Prostate gland (tissue), 2 donors: ENCODE measurements around a stretch of chr2.

- PRO-cap: no peak
- RAMPAGE, long total RNA, 2 experiments: no peak in any of the 2 experiments
Measured at GRCh38 chr2:69356-70169, 23.3 kb upstream of the FAM110C start.

DNA sequence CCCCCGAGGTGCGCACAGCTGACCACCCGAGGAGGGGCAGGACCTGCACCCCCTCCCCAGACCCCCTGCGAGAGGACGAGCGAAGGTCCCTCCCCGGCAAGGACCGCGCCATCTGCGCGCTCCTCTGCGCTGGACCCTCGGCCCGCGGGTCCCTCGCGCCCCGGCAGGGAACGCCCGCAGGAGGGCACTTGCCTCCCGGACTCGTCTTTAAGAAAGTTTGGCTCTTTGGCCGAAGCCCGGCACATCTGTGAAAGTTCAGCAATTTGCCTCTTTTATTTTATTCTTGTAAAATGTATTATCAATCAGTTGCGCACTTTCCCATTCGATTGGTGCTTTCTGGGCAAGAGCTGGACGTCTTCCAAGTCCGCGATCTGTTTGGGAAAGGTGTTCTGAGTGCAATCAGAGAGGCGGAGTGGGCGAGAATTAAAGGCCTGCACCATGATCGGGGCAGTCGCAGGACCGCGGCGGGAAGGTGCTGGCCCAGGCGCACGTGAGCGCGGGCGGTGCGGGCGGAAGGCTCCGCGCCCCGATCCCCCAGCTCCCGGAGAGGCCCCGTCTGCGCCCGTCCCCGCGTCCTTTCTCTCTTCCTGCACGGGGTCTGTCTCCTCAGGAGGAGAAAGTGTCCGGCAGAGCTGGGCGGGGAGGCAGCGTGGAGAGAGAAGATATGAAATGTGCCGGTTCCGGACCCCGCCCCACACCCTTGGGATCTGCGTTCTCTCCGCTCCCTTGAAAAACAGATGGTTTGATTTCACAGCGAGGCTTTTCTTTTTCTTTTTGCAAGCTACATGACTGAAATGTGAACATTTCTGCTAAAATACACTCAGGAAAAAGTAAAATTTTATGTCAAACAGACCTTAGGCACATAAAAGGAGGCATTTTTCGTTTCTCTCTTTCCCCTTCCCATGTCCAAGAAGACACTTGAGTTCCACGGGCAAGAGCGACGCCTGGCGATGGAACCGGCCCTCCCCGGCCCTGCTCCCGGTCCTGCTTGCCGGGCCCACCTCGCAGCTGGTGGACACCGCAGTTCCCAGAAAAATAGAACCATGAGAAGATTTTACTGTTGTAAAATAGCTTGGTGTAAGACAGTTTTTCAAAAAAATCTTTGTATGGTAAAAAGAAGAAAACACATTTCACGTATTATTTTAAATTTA lies 1.9 kb upstream of the ALKAL2 start:
- PRO-cap: no peak
- RAMPAGE, long total RNA, 2 experiments: no peak in any of the 2 experiments

- PRO-cap: no peak
- RAMPAGE, long total RNA, 2 experiments: no peak in any of the 2 experiments
Measured at GRCh38 chr2:309226-309765, 21.4 kb upstream of the ALKAL2 start.

DNA sequence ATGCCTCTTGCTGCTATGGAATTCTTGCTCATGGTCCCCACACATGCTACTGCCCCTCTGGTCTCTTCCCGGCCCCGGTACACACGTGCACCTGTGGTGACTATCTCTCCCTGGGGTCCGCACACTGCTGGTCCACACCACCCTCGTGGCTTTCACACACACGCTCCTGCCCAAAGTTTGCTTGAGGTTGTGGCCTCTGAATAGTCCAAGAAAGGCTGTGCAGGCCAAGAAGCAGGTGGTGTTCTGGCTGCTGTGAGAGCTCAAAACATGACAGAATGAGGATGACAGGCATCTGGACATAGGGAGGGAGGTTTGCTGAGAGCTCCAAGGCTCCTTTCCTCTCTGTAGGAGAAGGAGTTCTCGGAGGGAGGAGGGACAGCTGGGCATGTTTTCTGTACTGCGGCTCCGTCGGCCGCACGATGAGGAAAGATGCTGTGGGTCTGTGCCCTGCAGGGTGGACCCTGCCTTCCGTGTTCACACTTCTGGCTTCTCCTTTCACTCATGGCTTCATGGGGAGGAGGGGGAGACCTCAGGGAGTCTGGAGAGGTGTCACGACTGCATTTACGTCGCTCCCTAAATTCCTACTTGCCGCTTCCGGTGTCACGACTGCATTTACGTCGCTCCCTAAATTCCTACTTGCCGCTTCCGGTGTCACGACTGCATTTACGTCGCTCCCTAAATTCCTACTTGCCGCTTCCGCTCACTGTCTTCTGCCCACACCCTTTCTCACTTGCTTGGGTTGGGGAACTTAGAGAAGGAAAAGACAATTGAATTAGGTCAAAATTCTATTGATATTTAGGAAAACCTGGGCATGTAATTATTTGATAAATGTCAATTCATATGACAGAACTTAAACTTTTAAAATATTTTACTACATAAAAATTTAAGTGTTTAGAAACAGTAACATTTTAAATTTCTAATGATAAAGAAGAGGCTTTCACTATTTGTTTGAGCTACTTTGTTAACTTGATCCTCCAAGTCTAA lies 68.3 kb upstream of the ALKAL2 start:
- PRO-cap: no peak
- RAMPAGE, long total RNA, 2 experiments: no peak in any of the 2 experiments

DNA sequence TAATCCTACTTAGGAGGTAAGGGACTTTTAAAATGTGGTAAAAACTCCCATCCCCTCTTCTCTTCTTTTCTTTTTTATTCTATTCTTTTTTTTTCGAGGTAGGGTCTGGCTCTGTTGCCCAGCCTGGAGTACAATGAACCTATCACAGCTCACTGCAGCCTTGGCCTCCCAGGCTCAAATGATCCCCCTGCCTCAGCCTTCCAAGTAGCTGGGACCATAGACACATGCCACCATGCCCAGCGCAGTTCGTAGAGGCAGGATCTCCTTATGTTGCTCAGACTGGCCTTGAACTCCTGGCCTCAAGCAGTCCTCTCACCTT lies 166.1 kb upstream of the ALKAL2 start:
- PRO-cap: no peak
- RAMPAGE, long total RNA, 2 experiments: no peak in any of the 2 experiments

DNA sequence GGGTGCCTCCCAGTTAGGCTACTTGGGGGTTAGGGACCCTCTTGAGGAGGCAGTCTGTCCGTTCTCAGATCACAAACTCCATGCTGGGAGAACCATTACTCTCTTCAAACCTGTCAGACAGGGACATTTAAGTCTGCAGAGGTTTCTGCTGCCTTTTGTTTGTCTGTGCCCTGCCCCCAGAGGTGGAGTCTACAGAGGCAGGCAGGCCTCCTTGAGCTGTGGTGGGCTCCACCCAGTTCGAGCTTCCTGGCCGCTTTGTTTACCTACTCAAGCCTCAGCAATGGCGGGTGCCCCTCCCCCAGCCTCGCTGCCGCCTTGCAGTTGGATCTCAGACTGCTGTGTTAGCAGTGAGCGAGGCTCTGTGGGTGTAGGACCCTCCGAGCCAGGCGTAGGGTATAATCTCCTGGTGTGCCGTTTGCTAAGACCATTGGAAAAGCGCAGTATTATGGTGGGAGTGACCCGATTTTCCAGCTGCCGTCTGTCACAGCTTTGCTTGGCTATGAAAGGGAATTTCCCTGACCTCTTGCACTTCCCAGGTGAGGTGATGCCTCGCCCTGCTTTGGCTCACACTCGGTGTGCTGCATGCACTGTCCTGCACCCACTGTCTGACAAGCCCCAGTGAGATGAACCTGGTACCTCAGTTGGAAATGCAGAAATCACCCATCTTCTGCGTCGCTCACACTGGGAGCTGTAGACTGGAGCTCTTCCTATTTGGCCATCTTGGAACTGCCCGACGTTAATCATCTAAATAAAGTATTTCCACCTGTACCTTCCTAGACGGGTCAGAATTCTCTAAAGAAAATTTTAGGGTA lies 24.9 kb upstream of the TPO start:
- PRO-cap: no peak
- RAMPAGE, long total RNA, 2 experiments: no peak in any of the 2 experiments

DNA sequence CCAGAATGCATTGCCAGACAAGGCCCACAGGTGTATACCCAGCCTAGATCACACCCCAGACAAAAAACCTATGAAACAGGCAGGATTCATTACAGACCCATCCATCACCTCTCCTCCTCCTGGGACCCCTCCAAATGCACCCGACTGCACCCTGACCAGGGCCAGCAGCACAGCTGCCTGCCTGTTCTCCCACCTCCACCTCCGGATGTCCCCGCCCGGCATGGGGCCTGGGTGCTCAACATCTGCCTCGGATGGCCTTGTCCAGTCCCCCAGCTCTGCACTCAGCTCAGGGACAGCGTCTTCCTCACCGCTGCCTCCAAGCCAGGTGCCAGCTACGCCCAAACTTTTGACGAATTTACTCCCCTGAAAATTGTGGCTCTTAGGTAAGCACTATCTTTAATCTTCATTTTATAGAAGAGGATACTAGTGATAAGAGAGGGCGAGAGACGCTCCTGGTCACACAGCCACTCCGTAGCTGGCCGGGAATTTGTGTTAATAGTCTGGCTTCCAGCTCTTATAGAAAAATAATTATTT lies 91.1 kb downstream of the TPO start:
- PRO-cap: no peak
- RAMPAGE, long total RNA, 2 experiments: no peak in any of the 2 experiments

GRCh38 chr2:1590521-1591211 lies 153.6 kb downstream of the PXDN start:
- PRO-cap: no peak
- RAMPAGE, long total RNA, 2 experiments: no peak in any of the 2 experiments

DNA sequence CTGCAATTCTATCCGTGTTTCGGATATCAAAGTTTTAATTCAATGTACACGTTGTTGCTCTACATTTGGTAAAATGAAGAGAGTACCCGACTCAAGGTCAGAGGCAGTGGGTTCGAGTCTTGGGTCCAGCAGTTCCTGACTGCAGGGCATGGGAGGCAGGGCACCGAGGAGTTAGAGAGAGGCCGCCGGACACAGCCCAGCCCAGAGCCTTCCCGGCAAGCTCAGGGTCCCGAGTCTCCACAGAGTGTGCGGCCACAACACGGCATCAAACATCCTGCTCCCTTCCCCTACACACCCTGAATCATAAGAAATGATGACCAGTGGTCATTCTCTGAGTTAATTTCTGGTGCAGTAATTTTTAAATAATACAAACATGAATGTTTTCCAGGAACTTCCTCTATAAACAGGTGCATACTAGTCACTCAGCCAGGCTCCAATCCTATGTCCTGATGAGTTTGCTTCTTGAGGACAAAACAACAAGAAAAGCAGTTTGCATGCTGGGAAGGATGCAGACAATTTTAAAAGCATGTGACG lies 118.1 kb downstream of the PXDN start:
- PRO-cap: no peak
- RAMPAGE, long total RNA, 2 experiments: no peak in any of the 2 experiments

DNA sequence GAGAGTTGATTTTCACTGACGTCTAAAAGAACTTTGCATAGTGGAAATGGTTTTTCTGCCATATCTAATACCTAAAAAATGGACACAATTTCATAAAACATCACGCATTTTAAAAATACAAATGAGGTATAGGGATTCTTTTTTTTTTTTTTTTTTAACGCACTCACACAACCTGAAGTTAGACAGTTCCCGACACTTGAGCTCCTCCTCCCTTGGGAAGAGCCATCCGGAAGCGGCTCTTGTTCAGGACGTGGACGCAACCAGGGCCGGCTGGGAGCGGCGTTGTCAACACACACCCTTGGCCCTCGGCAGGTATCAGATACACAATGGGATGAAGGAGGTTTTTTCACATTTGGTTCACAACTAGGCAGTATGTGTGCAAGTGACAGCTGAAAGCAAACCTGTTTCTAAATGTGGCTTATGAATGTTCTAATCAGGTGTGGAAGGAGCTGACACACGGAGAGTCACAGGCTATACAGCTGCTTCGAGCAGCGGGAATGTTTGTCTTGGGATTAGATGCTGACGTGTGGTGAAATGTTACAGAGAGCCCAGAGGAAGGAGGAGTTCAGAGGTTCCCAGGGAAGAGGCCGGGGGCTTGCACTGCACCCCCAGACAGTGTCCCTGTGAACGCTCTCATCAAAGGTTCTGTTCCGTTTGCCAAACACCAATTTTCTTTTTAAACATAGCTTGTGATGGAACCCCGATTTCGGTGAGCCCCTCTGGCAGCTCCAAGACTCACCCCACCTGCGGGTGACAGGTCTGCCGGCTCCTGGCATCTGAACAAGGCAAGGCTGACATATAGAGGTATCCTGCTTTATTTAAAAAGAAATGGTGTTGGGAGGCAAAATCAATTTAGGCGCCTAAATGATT lies 111.1 kb downstream of the PXDN start:
- PRO-cap: unidirectional peak, plus-strand start at position 242 of the sequence; unidirectional peak, plus-strand start at position 568 of the sequence
- RAMPAGE, long total RNA, 2 experiments: start-site peak on the plus strand in 1 of 2 experiments, centred at position 234 of the sequence, 25 reads per replicate

- PRO-cap: no peak
- RAMPAGE, long total RNA, 2 experiments: no peak in any of the 2 experiments
Measured at GRCh38 chr2:1640501-1641157, 103.7 kb downstream of the PXDN start.

- PRO-cap: no peak
- RAMPAGE, long total RNA, 2 experiments: no peak in any of the 2 experiments
Measured at GRCh38 chr2:1755686-1756393, 11.5 kb upstream of the PXDN start.

- PRO-cap: bidirectional peak, plus-strand start at chr2:1824470, minus-strand start at chr2:1824281
- RAMPAGE, long total RNA, 2 experiments: no peak in any of the 2 experiments
Measured at GRCh38 chr2:1824080-1824890, 80.0 kb upstream of the PXDN start.

DNA sequence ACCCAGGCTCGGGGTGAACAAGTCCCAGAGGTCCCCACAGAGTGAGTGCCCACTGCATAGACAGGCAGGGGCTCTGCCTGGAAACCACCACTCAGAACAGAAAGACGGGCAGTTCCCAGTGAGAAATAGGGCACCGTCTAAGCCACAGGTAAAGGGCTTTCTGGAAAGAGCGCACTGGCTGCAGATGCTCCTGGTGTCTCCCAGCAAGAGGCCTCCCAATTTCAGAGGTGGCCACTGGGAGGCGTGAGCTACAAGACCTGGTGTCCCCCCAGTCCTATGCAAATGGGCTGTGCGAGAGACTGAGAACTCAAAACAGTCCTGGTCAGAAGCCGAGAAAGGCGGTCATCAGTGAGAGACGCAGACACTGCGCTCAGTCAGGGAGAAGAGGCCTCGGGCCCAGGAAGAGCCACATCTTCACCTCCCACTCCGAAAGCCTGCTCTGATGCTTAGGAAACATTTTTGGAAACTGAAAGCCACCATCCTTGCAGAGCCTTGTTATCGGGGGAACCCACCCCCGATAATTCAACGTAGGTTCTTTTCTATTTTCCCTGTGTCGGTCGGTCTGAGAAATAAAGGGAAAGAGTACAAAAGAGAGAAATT lies 179.5 kb downstream of the EIPR1 start:
- PRO-cap: no peak
- RAMPAGE, long total RNA, 2 experiments: no peak in any of the 2 experiments

- PRO-cap: no peak
- RAMPAGE, long total RNA, 2 experiments: no peak in any of the 2 experiments
Measured at GRCh38 chr2:3309801-3310390, 67.7 kb downstream of the EIPR1 start.

- PRO-cap: no peak
- RAMPAGE, long total RNA, 2 experiments: no peak in any of the 2 experiments
Measured at GRCh38 chr2:3524837-3525315, 5.5 kb upstream of the ADI1 start.

DNA sequence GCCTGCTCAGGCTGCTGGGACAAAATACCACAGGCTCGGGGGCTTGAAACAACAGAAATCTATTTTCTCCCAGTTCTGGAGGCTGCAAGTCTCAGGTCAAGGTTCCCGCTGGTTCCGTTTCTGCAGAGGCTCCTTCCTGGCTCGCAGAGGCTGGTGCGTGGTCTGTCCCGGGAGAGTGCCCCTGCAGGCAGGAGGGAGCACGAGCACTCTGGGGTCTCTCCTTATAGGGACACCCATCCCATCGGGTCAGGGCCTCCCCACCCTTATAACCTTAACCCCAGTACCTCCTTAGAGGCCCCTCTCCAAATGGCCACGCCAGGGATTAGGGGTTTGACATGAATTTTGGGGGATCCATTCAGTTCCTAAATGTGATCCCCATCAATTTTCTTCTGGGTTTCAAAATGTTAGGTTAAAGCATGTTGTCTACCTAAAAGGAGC lies 17.4 kb upstream of the ADI1 start:
- PRO-cap: unidirectional peak, minus-strand start at position 122 of the sequence
- RAMPAGE, long total RNA, 2 experiments: no peak in any of the 2 experiments

DNA sequence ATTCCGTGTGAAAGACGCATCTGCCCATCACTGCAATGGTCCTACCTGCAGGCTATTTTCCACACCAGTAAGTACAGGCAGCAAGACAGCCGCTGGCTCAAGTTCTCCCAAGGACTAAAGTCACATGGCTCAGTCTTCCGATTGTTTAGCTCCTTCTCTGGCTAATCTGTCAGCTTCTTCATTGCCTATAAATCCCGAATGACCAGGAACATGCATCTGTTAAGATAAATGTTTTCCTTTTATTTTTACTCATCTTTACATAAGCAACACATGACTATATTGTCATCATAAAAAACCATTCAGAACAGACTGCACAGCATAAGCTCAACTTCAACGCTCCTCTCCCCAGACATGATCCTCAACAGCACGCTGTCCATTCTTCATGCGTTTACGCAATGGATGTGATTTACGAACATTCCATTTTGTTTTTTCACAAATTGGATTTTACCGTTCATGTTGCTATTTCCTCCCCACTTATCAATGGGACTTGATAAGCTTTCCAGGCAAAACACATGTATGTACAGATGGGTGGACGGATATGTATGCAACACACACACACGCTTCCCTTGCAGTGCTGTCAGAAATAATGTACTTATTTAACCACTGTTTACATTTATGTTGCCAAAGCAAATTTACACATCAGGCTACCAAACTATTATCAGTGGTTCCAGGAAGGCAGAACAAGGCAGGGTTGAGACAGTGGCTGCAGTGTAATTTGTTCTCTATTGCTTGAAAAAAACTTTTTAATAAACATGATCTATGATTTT lies 12.3 kb downstream of the RNASEH1 start:
- PRO-cap: bidirectional peak, plus-strand start at position 348 of the sequence, minus-strand start at position 200 of the sequence
- RAMPAGE, long total RNA, 2 experiments: no peak in any of the 2 experiments

DNA sequence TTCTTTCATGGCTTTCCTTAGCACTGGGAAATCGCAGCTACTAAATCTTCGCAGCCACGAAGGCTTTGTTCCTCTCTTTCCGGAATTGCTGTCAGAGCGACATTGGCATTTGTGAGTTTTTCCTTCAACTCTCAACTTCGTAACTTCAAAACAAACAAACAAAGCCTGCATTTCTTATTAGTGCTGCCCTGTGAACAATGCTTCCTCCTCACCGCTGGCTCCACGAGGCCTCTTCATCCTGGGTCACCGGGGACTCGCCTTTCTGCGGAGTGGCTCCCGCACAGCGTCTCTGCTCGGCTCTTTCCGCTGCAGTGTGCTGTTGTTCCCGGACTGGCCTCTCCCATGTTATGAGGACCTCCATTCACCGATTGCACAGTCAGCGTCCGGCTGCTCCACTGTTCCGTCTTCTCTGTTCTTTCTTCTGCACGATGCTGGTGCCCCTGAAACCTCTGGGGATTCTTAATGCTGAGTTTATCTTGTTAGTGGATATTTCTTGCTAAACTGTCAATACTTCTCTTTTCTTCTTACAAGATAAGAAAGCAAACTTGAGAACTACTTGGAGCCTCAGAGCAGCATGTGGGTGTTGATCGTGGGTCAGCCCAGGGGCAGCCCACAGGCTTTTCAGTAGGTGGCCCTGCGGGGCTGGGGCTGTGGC lies 16.3 kb downstream of the COLEC11 start:
- PRO-cap: no peak
- RAMPAGE, long total RNA, 2 experiments: no peak in any of the 2 experiments

GRCh38 chr2:5409828-5410554 lies 282.2 kb upstream of the SOX11 start:
- PRO-cap: no peak
- RAMPAGE, long total RNA, 2 experiments: no peak in any of the 2 experiments